ENCODE measurements around a stretch of chr17.

DNA sequence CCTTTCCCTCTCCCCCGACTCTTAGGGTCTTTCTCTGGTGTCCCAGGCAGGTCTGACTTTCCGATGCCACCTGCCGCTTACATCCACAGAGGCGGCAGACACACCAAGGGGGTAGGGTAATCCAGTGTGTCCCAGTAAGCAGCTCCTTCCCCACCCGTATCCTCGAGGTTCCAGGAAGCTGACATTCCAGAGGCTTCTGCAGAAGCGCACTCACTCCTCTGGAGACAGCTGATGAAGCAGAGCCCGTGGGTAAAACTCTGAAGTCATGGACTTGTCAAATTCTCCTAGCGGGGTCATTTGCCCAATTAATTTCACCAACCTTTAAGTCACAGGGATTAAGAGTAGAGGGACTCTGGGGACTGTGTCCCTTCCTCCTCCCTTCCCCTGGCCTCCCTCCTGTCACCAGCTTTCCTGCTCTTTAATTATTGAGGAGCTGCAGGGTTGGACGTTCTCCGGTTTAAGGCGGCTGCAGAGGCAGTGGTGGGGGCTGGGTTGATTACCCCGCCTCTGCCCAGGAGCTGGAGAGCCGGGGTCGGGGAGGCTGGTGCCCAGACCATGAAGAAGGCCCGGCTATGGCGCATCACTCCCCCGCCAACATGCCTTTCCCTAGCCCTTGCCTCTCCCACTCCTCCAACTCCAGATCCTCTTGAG, 828 bp upstream of the FOXJ1 start:
- PRO-cap, result no peak

- PRO-cap, result no peak
Measured at GRCh38 chr17:76163581-76164521, 22.8 kb upstream of the FOXJ1 start.

DNA sequence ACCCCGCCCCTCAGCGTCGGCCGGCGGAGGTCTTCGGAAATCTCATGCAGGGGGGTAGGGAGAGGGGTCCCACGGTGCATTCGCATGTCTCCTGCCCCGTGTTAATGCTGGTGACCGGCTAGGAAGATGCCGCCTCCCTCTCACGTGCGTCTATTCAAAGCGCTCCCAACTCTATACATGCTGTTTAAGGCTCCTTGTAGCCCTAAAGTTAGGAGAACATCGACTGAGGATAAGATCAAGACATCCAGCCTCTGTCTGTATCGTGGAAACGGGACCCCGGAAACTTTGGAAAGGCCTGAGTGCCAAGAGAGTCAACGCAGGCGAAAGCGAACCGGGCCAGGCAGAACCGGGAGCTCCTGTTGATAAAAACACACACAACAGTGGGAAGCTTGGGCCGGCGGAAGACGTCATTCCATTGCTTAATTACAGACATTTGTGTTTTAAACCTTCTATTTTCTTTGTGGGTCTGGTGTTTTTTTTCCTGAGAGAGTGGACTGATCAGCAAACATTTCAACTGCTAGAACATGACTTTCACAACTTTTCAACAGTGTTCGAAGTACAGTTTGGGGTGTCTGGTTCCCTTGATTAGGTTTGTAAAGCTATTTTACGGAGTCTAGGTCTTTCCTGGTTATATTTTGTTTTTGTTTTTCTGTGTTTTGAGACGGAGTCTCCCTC, 813 bp upstream of the RNF157 start:
- PRO-cap, result bidirectional peak, plus-strand start at position 472 of the sequence, minus-strand start at position 358 of the sequence; unidirectional peak, minus-strand start at position 516 of the sequence

GRCh38 chr17:76265795-76266905, 1.0 kb downstream of the UBALD2 start:
- PRO-cap, result unidirectional peak, minus-strand start at chr17:76266059; unidirectional peak, minus-strand start at chr17:76266731

DNA sequence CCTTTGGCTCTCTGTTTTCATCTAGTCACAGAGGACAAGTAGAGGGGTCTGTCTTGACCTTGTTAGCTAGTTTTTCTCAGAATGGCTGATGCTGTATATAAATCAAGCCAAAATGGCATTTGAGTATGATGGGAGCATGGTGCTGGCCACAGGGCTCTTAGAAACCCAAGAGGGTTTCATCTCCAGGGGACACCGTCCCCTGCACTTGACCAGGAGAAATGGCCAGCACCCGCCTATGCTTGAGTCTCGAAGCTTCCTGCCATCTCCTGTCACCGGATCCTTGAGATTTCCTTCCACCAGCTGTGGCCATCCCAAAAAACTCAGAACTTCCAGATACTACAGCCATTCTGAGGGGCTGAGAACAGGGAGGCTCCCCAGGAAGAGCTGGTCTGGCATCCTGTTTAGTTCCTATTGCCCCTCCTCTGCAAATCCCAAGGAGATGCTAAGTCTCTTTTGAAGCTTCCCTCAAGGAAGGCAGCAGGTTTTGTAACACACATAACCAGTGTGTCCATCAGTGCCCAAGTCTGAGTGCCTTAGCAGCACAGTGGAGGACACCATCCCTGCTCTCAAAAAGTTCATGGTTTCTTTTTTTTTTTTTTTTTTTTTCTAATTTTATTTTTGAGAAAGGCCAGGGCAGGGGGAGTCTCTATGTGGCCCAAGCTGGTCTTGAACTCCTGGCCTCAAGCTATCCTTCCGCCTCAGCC, 1.9 kb downstream of the UBALD2 start:
- PRO-cap, result no peak

GRCh38 chr17:76278735-76279792, 13.9 kb downstream of the UBALD2 start:
- PRO-cap, result bidirectional peak, plus-strand start at chr17:76279420, minus-strand start at chr17:76279349

DNA sequence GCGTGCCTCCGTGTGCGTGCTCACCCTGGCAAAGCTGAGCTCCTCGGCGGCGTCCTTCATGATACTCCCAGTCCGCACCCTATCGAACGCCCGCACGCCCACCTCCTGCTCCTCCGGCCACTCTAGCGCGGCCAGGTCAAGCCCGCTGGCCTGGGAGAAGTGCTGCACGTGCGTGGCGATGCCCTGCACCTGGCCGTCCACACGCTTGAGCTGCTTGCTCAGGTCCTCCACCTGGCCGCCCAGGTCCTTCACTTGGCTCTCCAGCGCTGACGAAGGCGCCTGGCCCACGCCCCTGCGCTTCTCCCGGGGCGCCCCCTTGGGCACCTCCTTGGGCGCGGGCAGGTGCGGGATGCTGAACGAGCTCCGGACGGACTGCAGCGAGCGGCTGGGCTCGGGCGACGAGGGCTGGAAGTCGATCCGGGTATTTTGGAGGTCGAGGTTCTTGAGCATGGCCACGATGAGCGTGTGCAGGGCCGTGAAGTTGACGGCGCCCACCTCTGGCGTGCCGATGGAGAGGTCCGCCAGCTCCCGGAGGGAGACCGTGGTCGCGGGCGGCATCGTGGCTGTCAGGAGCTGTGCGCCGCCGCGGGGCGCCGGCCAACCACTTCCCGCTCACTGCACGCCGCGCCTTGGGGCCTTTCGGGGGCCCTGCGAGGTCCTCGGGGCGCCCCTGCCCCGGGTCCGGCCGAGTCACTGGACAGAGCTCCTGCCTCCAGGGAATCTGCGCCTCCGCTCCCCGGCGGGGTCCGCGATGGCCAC, 456 bp downstream of the QRICH2 start:
- PRO-cap, result no peak

DNA sequence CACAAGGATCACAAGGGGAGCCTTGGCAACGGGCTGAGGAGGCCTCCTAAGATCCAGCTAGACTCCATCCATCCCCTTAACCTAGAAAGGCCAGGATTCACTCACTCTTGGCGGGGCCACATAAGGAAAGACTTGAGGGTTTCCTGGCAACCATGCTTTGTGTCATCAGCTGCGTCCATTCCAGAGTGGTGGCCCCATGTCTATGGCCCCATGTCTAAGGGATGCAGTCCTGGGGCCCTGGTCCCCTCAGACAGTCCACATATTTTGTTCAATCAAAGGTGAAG, 232 bp upstream of the QRICH2 start:
- PRO-cap, result no peak

GRCh38 chr17:76361795-76362283, 8.1 kb upstream of the PRPSAP1 start:
- PRO-cap, result no peak

- PRO-cap, result no peak
Measured at GRCh38 chr17:76370676-76371231, 13.7 kb upstream of the SPHK1 start.

DNA sequence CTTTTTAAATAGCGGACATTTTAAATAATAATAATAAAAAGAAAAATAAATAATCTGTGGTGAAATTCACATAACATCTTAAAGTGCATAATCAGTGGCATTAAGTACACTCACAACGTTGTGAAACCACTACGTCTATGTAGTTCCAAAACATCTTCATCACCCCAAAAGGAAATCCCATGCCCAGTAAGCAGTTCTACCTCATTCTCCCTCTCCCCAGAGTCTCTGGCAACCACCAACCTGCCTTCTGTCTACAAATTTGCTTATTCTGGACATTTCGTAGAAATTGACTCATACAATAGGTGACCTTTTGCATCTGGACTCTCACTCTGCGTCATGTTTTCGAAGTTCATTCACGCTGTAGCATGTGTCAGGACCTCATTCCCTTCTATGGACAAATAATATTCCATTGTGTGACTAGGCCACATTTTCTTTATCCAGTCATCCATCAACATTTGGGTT, 12.3 kb upstream of the SPHK1 start:
- PRO-cap, result no peak

DNA sequence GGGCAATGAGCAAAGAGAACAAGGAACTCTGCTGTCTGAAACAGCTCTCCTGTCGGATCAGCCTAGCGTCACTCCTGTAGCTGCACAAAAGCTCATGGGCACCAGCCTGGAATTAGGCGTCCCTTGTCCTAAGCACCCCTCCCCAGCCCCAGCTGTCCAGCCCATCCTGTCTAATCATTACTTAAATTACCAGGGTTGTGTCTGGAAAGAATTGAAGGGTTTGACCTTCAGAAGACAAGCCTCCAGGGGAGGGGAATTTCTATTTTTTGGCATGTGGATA, 8.9 kb upstream of the SPHK1 start:
- PRO-cap, result no peak

GRCh38 chr17:76383316-76383814, 1.0 kb upstream of the SPHK1 start:
- PRO-cap, result no peak

DNA sequence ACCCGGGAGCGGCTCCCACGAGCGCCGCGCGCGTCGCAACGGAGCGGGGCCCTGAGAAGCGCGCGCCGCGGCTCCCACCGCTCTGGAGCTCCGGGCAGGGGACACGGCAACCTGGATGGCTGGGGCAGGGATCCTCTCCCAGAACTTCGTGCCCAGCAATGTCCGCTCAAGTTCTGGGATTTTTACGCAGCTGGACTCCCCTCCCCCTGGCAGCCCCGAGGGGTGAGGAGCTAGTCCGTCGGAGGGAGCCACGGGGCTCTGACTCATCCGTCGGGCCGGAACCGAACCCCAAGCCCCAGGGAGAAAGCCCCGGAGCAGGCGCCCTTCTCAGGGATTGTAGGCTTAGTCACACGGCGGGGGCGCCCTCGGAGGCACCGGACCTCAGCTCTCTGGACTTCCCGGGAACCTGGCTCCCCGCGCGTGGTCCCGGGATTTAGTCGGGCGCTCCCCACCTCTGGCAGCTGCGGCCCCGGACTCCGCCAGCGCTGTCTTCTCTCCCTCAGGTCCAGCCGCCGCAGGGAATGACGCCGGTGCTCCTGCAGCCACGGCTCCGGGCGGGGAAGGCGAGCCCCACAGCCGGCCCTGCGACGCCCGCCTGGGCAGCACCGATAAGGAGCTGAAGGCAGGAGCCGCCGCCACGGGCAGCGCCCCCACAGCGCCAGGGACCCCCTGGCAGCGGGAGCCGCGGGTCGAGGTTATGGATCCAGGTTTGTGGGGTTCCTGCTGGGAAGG, 705 bp downstream of the SPHK1 start:
- PRO-cap, result no peak

DNA sequence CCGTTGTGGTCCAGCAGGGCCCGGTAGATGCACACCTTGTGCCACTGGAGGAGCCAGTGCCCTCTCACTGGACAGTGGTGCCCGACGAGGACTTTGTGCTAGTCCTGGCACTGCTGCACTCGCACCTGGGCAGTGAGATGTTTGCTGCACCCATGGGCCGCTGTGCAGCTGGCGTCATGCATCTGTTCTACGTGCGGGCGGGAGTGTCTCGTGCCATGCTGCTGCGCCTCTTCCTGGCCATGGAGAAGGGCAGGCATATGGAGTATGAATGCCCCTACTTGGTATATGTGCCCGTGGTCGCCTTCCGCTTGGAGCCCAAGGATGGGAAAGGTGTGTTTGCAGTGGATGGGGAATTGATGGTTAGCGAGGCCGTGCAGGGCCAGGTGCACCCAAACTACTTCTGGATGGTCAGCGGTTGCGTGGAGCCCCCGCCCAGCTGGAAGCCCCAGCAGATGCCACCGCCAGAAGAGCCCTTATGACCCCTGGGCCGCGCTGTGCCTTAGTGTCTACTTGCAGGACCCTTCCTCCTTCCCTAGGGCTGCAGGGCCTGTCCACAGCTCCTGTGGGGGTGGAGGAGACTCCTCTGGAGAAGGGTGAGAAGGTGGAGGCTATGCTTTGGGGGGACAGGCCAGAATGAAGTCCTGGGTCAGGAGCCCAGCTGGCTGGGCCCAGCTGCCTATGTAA, 2.8 kb downstream of the SPHK1 start:
- PRO-cap, result no peak

DNA sequence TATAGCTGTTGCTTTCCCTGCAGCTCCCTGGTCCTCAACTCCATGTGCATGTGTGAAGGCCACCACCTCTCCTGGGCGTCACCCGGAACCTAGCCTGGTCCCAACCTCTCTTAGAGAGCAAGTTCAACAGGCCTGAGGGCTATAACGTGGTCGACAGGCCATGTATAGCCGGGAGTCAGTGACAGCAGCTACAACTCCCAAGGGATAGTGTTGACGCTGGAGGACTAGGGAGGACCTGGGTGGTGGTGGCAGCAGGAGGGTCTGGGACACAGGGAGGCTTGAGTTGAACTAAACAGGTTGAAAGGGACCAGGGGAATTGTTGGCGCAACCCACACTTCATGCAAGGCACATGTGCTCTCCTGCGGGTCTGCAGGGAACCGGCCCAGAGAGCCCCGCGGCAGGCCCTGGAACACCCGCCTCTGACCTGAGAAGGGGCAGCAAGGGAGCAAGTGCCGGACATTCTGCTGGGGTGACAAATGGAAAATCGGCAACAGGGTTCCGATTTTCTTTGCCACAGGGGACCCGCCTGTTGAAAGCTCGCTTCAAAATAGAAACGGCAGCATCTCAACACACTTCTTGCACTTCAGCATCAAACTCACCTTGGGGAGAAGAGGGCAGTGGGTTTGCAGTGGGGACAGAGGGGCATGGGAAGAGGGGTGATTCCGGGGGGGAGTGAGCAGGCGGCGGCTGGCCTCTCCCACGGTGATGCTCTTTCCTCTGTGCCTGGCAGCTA, 6.0 kb downstream of the SPHK1 start:
- PRO-cap, result no peak

GRCh38 chr17:76446427-76447602, 6.1 kb downstream of the UBE2O start:
- PRO-cap, result no peak

DNA sequence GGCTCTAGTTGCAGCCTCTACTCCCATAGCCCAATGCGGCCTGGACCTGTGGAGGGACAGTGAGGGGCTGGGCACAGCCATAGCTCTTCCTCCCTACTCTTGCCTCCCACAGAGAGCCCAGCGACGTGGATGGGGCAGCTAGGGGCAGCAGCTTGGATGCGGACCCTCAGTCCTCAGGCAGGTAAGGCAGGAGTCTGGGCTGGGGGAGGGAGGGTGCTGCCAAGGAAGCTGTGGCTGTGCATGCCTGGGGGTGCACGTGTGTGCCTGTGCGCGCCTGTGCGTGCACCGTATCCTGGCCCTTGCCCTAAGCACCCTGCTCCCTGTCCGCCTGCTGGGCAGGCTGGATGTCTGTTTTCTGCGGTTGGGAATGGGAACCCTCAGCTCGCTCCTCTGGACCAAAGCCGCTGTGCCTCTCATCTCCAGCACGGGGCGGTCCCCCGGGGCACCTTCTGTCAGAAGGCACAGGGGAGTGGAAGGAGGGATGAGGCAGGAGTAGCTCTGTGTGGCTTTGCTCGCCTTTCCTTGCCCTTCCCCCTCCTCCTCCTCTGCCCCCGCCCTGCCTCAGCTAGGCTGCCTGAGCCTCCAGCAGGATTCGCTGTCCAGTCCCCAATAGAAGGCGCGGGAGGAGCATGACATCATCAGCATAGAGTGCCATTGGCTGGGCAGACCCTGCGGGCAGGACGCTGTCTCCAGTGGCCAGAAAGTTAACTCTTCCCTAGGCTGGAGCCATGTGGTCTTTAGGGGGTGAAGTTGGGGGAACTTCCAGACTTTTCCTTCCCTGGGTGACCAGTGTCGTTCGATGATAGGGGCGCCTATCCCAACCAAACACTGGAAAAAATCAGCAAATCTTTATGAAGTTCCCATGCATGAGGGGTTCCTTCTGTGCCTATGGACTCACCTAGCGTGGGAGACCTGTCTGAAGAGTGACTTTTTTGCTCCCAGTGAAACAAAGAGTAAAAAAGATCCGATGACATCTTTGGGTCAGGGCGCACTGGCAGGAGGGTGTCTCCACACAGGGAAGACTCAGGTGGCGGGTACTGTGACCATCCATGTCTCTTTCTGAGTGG, 882 bp downstream of the PRCD start:
- PRO-cap, result unidirectional peak, minus-strand start at position 542 of the sequence

GRCh38 chr17:76567372-76568226, 18.1 kb downstream of the ST6GALNAC2 start:
- PRO-cap, result no peak

- PRO-cap, result unidirectional peak, plus-strand start at chr17:76585168
Measured at GRCh38 chr17:76584454-76585613, 826 bp downstream of the ST6GALNAC2 start.

Data from left lobe of liver (tissue), 1 donor.